Cardiac septum (tissue), 1 donor: ENCODE results near the genes GGTLC3, RIMBP3, PRODH and SLC25A1.

GRCh38 chr22:18111463-18112107 lies 976 bp downstream of the TUBA8 start:
- PRO-cap, result bidirectional peak, plus-strand start at chr22:18112038, minus-strand start at chr22:18111839

DNA sequence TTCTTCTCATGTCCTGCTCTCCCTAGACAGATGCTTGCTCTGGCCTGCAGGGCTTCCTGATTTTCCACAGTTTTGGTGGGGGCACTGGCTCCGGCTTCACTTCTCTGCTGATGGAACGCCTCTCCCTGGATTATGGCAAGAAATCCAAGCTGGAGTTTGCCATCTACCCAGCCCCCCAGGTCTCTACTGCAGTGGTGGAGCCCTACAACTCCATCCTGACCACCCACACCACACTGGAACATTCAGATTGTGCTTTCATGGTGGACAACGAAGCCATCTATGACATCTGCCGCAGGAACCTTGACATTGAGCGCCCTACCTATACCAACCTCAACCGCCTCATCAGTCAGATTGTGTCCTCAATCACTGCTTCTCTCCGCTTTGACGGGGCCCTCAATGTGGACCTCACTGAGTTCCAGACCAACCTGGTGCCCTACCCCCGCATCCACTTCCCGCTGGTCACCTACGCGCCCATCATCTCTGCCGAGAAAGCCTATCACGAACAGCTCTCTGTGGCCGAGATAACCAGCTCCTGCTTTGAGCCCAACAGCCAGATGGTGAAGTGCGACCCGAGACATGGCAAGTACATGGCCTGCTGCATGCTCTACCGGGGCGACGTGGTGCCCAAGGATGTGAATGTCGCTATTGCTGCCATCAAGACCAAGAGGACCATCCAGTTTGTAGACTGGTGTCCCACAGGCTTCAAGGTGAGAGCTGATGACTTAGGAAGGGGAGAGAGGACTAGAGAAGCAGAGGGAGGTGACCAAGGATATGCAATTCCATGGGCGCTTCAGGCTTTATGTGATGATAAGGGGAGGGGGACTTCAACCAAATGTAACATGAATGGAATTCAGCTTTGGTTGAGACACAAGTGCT lies 16.0 kb downstream of the TUBA8 start:
- PRO-cap, result no peak

GRCh38 chr22:18517940-18518285 lies at the start of gene GGTLC3:
Gene GGTLC3 (minus strand): TSS chr22:18518161.
- PRO-cap, result no peak

DNA sequence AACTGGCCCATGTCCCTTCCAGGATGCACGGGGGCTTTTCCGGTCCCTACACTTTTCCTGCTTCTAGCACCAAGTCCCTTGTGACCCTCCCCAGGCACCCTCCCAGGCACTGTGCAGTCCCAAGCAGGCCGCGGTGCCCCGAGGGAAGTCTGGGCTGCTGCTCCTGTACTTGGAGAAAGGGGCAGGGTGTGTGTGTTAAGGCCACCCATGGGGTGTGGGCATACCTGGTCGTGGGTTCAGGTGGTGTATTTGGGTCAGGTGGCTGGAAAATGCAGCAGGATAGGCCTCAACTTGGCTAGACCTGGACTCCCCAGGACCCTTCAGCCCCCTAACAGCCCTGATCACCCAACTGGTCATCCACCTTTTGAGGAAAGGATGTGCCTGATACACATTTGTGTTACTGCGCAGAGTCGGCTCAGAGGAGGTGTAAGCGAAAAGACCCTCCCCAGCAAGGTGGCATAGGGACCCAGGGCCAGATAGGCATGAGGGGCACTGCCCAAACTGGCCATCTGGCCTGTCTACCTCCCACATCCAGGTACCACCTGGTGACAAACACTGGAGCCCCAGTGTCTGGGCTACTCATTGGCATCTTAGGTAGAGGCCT lies at the start of gene RIMBP3:
Gene RIMBP3, minus strand, starts transcription at position 266 of the 604 bp plus-strand sequence.
- PRO-cap, result no peak

DNA sequence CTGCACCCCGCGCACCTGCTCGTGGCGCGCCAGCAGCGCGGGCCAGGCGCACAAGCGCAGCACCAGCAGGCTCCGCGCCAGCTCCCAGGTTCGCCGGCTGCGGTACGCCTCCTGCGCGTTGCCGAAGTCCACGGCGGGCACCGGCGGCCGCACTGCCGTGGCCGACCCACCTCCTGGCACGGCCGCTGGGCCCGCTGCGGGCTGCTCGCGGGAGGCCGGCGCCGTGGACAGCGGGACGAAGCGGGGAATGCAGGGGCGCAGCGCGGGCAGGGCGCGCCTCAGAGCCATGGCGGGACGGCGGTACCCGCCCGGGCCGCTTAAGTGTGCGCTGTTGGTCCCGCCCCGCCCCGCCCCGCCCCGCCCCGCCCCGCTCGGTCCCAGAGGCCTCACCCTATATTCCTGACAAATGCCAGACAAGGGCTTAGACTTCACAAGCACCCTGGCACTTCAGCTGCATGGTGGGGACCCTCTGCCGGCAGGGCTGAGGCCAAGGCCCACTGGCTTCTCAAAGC lies at the start of gene PRODH:
Gene PRODH, minus strand, starts transcription at position 294 of the 512 bp plus-strand sequence.
- PRO-cap, result no peak

GRCh38 chr22:19028968-19029761 lies 93.0 kb downstream of the DGCR2 start:
- PRO-cap, result no peak

DNA sequence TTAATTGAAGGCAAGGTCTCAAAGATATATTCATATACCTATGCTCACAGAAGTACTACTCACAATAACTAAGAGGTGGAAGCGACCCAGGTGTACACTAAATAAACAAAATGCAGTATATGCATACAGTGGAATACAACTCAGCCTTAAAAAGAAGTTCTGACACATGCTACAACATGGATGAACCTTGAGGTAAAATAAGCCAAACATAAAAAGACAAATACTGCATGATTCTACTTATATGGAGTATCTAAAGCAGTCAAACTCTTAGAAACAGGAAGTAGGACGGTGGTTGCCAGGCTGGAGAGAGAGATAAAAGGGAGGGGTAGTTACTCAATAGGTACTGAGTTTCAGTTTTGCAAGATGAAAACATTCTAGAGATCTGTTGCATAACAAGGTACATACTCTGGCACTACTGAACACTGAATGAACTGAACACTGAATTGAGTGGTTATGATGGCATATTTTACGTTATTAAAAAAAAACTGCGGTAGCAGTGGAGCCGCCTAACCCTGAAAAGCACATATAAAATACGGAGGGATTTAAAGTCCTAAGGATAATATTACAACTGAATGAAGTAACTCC lies 12.8 kb downstream of the DGCR2 start:
- PRO-cap, result no peak

- PRO-cap, result bidirectional peak, plus-strand start at chr22:19122643, minus-strand start at chr22:19122395
These were observed 293 bp upstream of the DGCR2 start for GRCh38 chr22:19122514-19122895.

DNA sequence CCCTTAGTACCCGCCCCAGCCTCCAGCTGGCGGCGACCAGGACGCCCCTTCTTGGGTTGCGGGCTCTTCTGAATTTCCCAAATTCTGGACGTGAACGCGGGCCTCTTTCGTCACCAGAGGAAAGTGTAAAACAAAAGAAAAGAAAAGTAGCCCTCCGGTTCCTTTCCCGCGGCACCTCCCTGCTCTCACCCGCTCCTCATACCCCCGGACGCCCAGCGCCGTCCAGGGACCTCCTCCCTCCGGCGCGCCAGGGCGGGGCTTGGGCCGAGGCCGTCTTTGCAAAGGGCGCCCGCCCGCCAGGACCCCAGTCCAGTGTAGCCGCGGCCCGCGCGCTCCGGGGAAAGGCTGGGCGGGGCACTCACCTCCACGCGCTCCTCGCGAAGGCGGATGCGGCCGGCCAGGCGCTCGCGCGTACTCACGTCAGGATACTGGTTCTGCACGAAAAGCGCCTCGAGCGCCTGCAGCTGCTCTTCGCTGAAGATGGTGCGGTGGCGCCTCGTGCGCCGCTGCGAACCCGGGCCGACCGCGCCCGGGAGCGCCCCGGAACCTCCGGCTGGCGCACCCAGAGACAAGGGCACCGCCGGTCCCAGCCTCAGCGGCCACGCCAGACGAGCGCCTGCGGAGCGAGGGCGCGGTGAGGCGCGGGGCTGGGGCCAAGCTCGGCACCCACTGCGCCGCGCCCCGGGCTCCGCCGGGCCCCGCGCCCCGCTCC lies 635 bp downstream of the GSC2 start:
- PRO-cap, result no peak

- PRO-cap, result no peak
These were observed 5.5 kb downstream of the SLC25A1 start for GRCh38 chr22:19172865-19173523.

- PRO-cap, result no peak
These were observed 4.0 kb downstream of the SLC25A1 start for GRCh38 chr22:19174178-19175262.

DNA sequence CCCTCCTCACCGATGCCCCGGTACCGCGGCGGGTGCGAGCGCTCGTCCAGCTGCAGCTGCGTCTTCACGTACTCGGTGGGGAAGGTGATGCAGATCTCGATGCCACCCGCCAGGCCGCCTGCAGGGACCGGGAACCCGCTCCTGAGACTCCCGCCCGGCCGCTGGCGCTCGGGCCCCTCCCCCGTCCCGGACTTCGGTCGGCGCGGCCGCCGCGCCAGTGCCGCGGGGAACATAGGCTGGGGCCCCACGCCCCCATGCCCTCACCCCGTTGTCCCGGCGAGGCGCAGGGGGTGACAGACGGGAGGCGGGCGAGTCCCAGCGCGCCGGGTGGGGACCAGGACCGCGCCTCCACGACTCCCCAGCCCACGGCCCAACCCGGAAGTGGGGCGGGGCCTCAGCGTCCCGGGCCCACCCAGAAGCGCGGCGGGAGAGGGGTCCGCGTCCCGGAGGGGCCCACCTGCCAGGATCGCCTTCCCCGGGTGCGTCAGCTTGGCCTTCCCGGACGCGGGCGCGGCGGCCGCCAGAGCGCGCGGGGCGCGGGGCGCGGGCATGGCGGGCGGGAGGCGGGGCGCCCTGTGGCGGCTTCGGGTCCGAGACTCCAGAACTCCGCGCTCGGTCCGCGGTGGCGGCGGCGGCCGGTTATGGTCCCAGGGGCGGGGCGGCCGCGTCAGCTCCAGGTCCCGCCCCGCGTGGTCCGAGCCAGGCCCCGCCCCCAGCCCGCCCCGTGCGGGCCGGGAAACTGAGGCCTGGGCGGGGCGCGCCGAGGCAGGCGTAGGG lies at the start of gene SLC25A1:
Gene SLC25A1, minus strand, starts transcription at position 614 of the 777 bp plus-strand sequence.
- PRO-cap, result bidirectional peak, plus-strand start outside the sequence, minus-strand start at position 614 of the sequence

- PRO-cap, result bidirectional peak, plus-strand start at chr22:19179024, minus-strand start at chr22:19178736
These were observed 608 bp upstream of the SLC25A1 start for GRCh38 chr22:19178900-19179788.

DNA sequence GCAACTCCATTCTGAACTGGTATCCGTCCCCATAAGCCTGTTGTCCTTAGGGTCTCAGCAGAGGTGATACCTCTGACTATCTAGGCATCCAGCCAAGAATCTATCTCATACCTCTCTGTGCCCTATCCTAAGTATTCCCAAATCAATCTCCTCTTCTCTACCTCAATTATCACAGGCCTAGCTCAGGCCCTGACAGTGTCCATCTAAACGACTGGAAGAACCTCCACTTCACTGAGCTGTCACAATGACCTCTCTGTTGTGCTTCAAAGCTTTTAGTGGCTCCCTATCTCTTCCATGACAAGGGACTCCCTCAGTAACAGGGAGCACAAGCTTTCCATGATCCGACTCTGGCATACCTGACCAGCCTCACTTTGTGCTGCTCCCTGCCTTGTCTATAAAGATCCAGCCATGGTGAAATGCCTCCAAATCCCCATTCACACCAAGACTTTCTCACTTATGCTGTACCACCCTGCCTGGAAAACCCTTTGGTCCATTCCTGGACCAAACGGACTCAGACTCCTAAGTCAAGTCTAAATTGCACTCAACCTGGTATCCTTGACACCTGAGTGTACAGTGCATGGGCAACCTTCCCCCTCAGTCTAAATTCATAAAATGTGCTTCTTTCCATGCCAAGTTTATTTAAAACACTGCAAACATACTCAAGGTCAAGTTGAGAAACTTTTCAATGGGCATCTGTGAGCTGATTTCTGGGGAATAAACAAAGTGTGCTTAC lies 26.6 kb downstream of the HIRA start:
- PRO-cap, result no peak

DNA sequence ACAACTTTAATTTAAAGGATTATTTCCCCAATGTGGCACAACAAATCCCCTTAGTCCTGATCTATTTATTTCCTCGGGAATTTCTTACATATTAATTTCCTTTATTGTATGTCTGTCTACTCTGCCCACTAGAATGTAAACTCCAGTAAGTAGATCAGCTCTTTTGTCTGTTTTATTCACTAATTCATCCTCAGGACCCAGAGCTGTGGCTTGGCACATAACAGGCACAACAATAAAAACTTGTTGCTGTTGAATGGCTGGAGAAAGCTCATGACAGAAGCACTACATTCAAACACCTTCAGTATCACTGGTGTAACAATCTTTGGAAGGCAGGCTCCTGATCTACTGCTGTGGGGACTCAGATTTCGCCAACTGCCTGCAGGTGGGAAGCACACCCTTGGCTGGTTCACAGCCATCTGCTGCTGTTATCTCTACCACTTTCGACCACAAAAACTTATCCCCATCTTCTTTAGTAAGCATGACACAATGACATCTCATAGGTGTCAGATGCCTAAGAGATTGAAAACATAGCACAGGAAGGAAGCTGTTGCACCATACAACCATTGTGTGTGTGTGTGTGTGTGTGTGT lies 12.0 kb downstream of the HIRA start:
- PRO-cap, result no peak

- PRO-cap, result no peak
These were observed 4.2 kb downstream of the CLDN5 start for GRCh38 chr22:19519625-19520710.

DNA sequence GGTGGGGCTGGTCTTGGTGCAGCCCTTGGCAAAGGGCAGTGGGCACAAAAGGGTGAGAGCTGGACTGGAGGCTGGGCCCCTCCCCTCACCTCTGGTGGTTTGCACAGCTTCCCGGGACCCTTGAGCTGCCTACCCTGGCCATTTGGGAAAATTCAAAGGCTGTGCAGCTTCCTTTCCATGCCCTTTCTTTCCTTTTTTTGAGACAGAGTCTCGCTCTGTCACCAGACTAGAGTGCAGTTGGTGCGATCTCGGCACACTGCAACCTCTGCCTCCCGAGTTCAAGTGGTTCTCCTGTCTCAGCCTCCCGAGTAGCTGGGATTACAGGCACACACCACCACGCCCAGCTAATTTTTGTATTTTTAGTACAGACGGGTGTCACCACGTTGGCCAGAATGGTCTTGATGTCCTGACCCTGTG lies 3.1 kb downstream of the CLDN5 start:
- PRO-cap, result no peak

DNA sequence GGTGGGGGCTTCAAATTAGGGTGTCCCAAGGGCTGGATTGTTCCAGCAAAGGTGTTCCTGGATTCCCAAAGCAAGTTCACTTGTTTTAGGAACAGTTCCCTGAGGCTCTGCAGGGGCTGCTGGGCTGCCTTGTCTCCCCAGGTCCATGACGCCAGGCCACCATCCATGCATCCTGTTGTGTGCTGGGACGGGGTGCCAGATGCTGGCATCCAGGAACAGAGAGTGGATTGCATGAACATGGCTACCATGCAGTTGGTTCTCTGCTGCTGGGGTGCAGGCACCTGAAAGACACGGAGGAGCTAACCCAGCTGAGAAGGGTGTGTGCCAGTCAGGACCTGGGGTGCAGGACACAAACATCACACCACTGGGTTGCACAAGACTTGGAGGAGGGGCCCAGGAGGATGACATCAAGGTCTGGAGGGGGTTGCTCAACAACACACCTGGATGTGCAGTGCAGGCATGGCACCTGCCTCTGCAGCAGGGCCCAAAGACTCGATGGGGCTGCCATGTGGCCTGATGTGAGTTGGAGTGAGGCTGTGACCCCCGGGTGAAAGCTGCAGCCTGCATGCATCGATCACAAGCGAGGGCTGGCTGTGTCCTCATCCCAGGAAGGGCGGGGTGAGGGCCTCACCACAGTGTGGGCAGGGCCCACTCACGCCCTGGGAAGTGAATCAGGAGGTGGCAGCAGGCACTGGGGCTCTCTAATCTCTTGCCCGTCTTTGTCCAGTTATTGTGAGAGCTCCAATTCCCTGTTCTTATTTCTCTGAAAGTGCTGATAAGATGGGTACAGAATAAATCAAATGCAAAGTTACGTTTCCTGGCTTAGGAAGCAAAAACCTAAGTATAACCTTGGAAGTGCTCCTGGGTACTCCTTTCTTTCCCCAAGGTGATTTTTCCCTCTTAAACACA lies 74.1 kb upstream of the CLDN5 start:
- PRO-cap, result no peak

DNA sequence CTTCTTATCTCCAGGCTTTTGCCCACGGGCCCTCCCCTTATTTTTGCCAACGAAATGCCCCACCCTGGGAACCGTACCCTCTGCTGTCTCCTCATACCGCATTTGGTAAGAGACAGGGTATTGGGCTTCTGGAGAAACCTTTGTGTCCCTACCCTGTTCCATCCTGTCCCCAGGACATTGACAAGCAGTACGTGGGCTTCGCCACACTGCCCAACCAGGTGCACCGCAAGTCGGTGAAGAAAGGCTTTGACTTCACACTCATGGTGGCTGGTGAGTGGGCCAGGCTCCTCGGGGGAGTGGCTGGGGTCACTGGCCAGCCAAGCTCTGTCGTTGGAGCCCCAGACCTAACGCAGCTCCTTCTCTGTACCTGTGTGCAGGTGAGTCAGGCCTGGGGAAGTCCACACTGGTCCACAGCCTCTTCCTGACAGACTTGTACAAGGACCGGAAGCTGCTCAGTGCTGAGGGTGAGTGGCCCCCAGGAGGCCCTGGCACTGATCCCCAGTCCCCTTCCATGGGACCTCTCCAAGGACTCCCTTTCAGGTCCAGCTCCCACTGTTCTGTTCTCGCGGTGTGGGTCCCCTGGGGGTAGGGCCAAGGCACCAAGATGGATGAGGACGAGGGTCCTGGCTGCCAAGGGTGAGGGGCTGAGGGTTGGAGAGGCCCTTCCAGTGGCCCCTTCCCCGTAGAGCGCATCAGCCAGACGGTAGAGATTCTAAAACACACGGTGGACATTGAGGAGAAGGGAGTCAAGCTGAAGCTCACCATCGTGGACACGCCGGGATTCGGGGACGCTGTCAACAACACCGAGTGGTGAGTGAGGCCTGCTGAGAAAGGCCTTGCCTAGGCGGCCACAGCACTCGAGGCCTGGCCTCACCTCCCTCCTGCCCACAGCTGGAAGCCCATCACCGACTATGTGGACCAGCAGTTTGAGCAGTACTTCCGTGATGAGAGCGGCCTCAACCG lies 3.6 kb upstream of the GP1BB start:
- PRO-cap, result bidirectional peak, plus-strand start at position 94 of the sequence, minus-strand start outside the sequence

DNA sequence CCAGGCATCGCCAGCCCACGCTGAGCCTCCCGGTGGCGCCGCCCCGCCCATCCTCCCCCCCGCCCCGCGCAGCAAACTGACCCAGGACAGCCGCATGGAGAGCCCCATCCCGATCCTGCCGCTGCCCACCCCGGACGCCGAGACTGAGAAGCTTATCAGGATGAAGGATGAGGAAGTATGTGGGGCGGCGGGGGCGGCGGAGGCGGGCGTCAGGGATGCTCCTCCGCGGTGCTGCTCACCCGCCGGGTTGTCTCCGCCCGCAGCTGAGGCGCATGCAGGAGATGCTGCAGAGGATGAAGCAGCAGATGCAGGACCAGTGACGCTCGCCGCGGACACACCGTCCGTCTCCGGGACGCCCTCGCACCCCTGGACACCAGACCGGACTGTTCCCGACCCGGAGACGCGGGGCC lies 1.2 kb upstream of the GP1BB start:
- PRO-cap, result no peak